ENCODE measurements around a stretch of chr17.

DNA sequence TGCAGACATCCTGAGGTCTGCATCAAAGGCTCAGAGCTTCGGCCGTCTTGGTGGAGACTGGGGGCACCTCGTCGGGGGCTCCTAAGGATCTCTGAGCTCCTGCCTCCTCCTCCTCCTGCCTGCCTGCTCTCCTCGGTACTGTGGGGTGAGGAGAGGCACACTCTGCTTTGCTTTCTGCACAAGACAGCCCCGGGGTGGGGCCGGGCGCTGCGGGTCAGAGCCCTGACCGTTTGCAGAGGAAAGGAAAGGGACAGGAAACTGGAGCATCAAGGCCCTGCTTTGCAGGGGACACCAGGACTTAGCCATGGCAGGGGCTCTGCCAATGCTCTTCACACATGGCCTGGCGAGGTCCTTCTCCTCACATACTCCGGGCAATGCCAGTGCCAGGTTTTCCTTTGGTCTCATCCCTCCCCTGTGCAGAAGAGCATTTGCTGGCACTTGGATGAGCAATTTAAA is 23.7 kb upstream of the DOC2B start:
- RAMPAGE, long total RNA: no peak
- RRBS: no CpG with 5 or more reads among the region's 12 CpGs
PRO-cap:
- standard: no peak
- CoPRO, capped RNA only, 2 experiments: no peak in any of the 2 experiments
- CoPRO, capped and uncapped RNA, 2 experiments: no peak in any of the 2 experiments
- CoPRO, uncapped RNA only, 2 experiments: no peak in any of the 2 experiments
CAGE:
- cytosol, long polyA plus RNA: no peak
- long polyA plus RNA: no peak
- nucleolus, long total RNA: no peak
- nucleus, long polyA plus RNA: no peak

GRCh38 chr17:207039-207466 is 25.6 kb upstream of the DOC2B start:
- RAMPAGE, long total RNA: no peak
- RRBS: no CpG with 5 or more reads among the region's 29 CpGs
PRO-cap:
- standard: no peak
- CoPRO, capped RNA only, 2 experiments: no peak in any of the 2 experiments
- CoPRO, capped and uncapped RNA, 2 experiments: no peak in any of the 2 experiments
- CoPRO, uncapped RNA only, 2 experiments: no peak in any of the 2 experiments
CAGE:
- cytosol, long polyA plus RNA: no peak
- long polyA plus RNA: no peak
- nucleolus, long total RNA: no peak
- nucleus, long polyA plus RNA: no peak

- RAMPAGE, long total RNA: no peak
- RRBS: no CpG with 5 or more reads among the region's 47 CpGs
PRO-cap:
- standard: no peak
- CoPRO, capped RNA only, 2 experiments: no peak in any of the 2 experiments
- CoPRO, capped and uncapped RNA, 2 experiments: no peak in any of the 2 experiments
- CoPRO, uncapped RNA only, 2 experiments: no peak in any of the 2 experiments
CAGE:
- cytosol, long polyA plus RNA: no peak
- long polyA plus RNA: no peak
- nucleolus, long total RNA: no peak
- nucleus, long polyA plus RNA: no peak
Measured at GRCh38 chr17:234136-235379, 53.1 kb upstream of the DOC2B start.

DNA sequence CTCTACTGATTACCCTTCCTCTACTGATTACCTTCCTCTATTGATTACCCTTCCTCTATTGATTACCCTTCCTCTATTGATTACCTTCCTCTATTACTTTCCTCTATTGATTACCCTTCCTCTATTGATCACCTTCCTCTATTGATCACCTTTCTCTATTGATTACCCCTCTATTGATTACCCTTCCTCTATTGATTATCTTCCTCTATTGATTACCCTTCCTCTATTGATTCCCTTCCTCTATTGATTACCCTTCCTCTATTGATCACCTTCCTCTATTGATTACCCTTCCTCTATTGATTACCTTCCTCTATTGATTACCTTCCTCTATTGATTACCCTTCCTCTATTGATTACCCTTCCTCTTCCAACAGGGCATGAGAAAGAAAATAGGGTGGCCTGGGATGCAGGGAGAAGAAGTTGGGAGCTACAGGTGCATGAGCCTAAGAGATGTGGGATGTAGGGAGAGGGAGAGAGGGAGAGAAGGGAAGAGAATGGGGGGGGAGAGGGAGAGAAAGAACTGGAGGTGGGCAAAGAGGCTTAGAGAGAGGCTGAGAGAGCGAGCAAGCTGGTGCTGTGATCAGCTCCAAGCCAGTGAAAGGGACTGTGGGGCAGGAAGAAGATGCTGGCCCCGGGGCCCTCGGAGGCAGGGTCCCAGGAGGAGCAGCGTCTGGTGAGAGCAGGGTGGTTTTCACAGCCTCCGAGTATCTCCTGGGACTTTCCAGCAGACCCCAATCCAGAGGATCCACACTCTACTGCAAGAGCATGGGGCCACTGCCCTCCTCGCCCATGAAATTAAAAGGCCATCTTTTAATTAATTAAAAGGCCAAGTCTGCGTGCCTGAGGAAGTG is 62.7 kb upstream of the DOC2B start:
- RAMPAGE, long total RNA: no peak
- RRBS: no CpG with 5 or more reads among the region's 7 CpGs
PRO-cap:
- standard: no peak
- CoPRO, capped RNA only, 2 experiments: no peak in any of the 2 experiments
- CoPRO, capped and uncapped RNA, 2 experiments: no peak in any of the 2 experiments
- CoPRO, uncapped RNA only, 2 experiments: no peak in any of the 2 experiments
CAGE:
- cytosol, long polyA plus RNA: no peak
- long polyA plus RNA: no peak
- nucleolus, long total RNA: no peak
- nucleus, long polyA plus RNA: no peak

DNA sequence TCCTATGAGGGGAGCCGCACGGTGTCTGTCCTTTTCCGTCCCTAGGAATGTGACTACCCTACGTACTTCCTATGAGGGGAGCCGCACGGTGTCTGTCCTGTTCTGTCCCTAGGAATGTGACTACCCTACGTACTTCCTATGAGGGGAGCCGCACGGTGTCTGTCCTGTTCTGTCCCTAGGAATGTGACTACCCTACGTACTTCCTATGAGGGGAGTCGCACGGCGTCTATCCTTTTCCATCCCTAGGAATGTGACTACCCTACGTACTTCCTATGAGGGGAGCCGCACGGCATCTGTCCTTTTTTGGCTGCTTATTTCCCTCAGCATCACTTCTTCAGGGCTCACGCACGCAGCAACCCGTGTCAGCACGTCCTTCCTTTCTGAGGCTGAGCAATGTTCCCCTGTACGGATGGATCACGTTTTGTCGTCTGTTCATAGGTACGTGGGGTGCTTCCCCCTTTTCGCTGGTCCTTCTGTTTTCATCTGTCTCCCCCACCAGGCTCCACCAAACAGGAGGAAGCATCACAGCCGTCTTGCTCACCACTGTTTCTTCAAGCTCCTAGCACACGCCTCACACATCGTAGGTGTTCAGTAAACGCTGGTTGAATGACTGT is 76.4 kb upstream of the DOC2B start:
- RAMPAGE, long total RNA: no peak
- RRBS: no CpG with 5 or more reads among the region's 29 CpGs
PRO-cap:
- standard: no peak
- CoPRO, capped RNA only, 2 experiments: no peak in any of the 2 experiments
- CoPRO, capped and uncapped RNA, 2 experiments: no peak in any of the 2 experiments
- CoPRO, uncapped RNA only, 2 experiments: no peak in any of the 2 experiments
CAGE:
- cytosol, long polyA plus RNA: no peak
- long polyA plus RNA: no peak
- nucleolus, long total RNA: no peak
- nucleus, long polyA plus RNA: no peak

DNA sequence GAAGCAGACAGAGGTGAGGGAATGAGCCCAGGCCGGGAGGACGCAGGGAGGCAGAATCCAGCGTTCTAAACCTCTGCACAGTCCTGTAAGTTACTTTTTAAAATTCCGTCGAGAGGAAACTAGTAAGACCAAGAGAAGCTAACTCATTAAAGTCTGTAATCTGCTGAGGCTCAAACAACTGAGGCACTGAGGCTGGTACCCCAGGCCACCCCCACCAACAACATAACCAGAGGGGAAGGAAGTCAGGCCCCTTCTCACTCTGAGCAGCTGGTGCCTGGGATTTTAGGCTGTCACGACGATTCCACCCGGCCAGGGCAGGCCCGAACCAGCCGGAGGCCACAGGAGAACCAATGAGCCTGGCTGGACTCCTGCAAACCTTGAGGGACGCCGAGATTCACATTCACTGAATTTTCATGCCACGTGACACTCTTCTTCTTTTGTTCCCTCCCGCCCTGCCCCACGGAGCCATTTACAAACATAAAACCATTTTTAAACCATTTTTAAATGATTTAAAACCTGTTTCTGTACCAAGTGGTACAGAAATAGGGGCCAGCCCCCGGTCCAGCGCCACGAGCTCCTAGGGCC is 48.2 kb downstream of the RPH3AL start:
- RAMPAGE, long total RNA: no peak
- RRBS: no CpG with 5 or more reads among the region's 18 CpGs
PRO-cap:
- standard: no peak
- CoPRO, capped RNA only, 2 experiments: no peak in any of the 2 experiments
- CoPRO, capped and uncapped RNA, 2 experiments: no peak in any of the 2 experiments
- CoPRO, uncapped RNA only, 2 experiments: no peak in any of the 2 experiments
CAGE:
- cytosol, long polyA plus RNA: no peak
- long polyA plus RNA: no peak
- nucleolus, long total RNA: no peak
- nucleus, long polyA plus RNA: no peak

GRCh38 chr17:332950-333213 is 19.7 kb downstream of the RPH3AL start:
- RAMPAGE, long total RNA: no peak
- RRBS: 18% methylated on average over 1 of the region's 11 CpGs
PRO-cap:
- standard: no peak
- CoPRO, capped RNA only, 2 experiments: no peak in any of the 2 experiments
- CoPRO, capped and uncapped RNA, 2 experiments: no peak in any of the 2 experiments
- CoPRO, uncapped RNA only, 2 experiments: no peak in any of the 2 experiments
CAGE:
- cytosol, long polyA plus RNA: no peak
- long polyA plus RNA: no peak
- nucleolus, long total RNA: no peak
- nucleus, long polyA plus RNA: no peak

- RAMPAGE, long total RNA: no peak
- RRBS: no CpG with 5 or more reads among the region's 4 CpGs
PRO-cap:
- standard: no peak
- CoPRO, capped RNA only, 2 experiments: no peak in any of the 2 experiments
- CoPRO, capped and uncapped RNA, 2 experiments: no peak in any of the 2 experiments
- CoPRO, uncapped RNA only, 2 experiments: no peak in any of the 2 experiments
CAGE:
- cytosol, long polyA plus RNA: no peak
- long polyA plus RNA: no peak
- nucleolus, long total RNA: no peak
- nucleus, long polyA plus RNA: no peak
Measured at GRCh38 chr17:349751-350157, 2.9 kb downstream of the RPH3AL start.

DNA sequence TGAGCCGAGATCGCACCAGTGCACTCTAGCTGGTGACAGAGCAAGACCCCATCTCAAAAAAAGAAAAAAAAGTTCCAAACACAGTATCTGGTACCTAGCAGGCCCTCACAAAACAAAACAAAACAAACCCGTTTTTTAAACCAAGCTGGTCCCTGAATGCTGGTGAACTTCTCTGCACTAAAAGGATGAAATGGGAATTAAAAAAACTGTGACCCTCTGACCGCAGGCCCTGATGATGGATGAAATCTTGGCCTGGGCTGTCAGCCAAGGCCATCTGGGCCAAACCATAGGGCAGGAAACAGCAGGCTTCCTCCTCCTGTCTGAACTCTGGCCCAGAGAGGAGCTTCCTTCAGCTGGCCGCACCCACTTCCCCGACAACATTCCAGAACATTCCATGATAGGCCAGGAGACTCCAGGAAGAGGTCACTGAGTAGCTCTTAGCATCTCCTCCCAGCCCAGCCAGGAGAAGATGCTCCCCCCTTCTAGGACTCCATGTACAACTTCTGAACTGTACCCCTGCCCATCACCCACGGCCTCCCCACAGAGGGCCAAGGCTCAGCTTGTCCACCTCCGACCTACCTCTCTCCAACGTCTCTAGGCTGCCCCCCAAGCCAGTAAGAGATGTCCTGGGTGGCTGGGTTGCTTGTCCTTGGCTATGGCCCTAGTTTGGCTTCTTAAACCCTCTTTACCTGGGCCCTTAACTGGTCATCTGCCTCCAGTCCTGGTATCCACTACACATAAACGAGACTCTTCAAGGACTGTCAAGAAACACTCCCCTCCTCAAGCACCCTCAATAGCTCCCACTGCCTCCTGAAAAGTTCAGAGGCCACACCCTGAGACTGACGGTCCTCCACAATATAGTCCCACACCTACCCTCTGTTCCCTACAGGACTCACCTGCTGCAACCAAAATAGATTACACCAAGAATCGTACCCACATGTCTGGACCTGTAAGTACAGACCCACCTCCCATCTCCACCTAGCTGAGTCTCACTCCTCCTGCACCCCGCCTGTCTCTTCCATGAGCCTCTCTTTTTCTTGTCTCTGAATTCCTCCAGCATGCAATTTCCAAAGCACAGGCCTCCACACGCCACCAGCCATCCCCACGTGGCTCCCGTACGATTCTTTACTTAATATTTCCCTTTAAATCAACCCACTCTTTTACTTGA is 1.7 kb downstream of the RPH3AL start:
- RAMPAGE, long total RNA: no peak
- RRBS: no CpG with 5 or more reads among the region's 17 CpGs
PRO-cap:
- standard: no peak
- CoPRO, capped RNA only, 2 experiments: no peak in any of the 2 experiments
- CoPRO, capped and uncapped RNA, 2 experiments: no peak in any of the 2 experiments
- CoPRO, uncapped RNA only, 2 experiments: no peak in any of the 2 experiments
CAGE:
- cytosol, long polyA plus RNA: no peak
- long polyA plus RNA: no peak
- nucleolus, long total RNA: no peak
- nucleus, long polyA plus RNA: no peak

- RAMPAGE, long total RNA: no peak
- RRBS: no CpG with 5 or more reads among the region's 47 CpGs
PRO-cap:
- standard: no peak
- CoPRO, capped RNA only, 2 experiments: no peak in any of the 2 experiments
- CoPRO, capped and uncapped RNA, 2 experiments: no peak in any of the 2 experiments
- CoPRO, uncapped RNA only, 2 experiments: no peak in any of the 2 experiments
CAGE:
- cytosol, long polyA plus RNA: no peak
- long polyA plus RNA: no peak
- nucleolus, long total RNA: no peak
- nucleus, long polyA plus RNA: no peak
Measured at GRCh38 chr17:385258-385717, 24.8 kb upstream of the C17orf97 start.

GRCh38 chr17:549216-549942 is 139.3 kb downstream of the C17orf97 start:
- RAMPAGE, long total RNA: no peak
- RRBS: no CpG with 5 or more reads among the region's 15 CpGs
PRO-cap:
- standard: no peak
- CoPRO, capped RNA only, 2 experiments: no peak in any of the 2 experiments
- CoPRO, capped and uncapped RNA, 2 experiments: no peak in any of the 2 experiments
- CoPRO, uncapped RNA only, 2 experiments: no peak in any of the 2 experiments
CAGE:
- cytosol, long polyA plus RNA: no peak
- long polyA plus RNA: no peak
- nucleolus, long total RNA: no peak
- nucleus, long polyA plus RNA: no peak

DNA sequence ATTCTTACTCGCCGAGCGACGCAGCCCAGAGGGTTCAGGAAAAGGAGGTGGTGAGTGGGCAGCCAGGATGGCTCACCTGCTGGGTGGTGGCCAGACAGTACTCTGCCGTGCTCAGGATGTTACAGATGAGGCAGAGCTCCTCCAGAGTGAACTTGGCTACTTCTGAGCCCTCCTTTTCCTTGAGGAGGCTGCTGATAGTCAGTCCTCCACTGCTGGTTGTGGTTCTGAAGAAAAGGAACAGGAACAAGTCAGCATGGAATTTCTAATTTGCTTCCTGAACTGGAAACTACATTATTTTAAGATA is 150.2 kb downstream of the C17orf97 start:
- RAMPAGE, long total RNA: no peak
- RRBS: no CpG with 5 or more reads among the region's 5 CpGs
PRO-cap:
- standard: no peak
- CoPRO, capped RNA only, 2 experiments: no peak in any of the 2 experiments
- CoPRO, capped and uncapped RNA, 2 experiments: no peak in any of the 2 experiments
- CoPRO, uncapped RNA only, 2 experiments: no peak in any of the 2 experiments
CAGE:
- cytosol, long polyA plus RNA: no peak
- long polyA plus RNA: no peak
- nucleolus, long total RNA: no peak
- nucleus, long polyA plus RNA: no peak

DNA sequence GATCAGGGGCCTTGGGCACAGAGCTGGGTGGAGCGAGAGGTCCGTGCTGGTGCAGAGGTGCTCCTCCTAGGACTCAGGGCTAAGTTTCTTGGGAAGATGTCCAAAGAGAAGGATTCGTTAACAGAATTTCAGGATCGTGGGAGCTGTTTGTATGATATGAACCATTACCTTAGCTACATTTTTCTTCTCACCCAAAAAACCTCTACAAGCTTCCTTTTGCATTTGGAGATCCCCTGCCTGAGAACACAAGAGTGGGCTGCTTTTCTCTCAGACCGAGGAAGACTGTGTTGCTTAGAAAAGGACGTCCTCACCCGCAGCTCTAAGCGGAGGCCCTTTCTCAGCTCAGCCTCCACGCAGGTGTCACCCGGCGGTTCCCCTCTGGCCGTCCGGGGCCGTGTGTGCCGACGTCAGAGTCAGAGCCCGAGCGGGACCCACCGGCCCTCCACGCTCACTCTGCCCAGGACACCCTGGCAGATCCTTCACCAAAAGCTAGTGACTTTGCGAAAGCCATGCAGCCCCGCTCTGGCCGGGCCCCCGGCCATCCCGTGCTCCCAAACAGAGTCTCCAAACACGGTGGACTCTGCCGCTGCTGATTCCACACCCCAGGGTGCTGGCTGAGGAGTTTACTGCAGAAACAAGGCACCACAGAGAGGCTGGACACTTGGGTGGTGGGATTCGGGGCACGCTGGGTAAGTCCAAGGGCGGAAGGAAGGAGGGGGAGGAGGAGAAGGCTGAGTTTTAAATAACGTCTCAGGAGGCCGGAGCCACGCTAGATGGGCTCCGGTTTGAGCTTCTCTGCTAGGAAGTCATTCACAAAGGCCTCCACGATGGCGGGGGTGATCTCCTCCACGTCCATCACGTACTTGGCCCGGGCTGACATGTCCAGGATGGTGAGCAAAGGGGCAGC is 18.3 kb downstream of the MRM3 start:
- RAMPAGE, long total RNA: no peak
- RRBS: 18% methylated on average over 15 of the region's 39 CpGs
PRO-cap:
- standard: no peak
- CoPRO, capped RNA only, 2 experiments: no peak in any of the 2 experiments
- CoPRO, capped and uncapped RNA, 2 experiments: no peak in any of the 2 experiments
- CoPRO, uncapped RNA only, 2 experiments: no peak in any of the 2 experiments
CAGE:
- cytosol, long polyA plus RNA: no peak
- long polyA plus RNA: no peak
- nucleolus, long total RNA: no peak
- nucleus, long polyA plus RNA: no peak

- RAMPAGE, long total RNA: no peak
- RRBS: no CpG with 5 or more reads among the region's 14 CpGs
PRO-cap:
- standard: no peak
- CoPRO, capped RNA only, 2 experiments: no peak in any of the 2 experiments
- CoPRO, capped and uncapped RNA, 2 experiments: no peak in any of the 2 experiments
- CoPRO, uncapped RNA only, 2 experiments: no peak in any of the 2 experiments
CAGE:
- cytosol, long polyA plus RNA: no peak
- long polyA plus RNA: no peak
- nucleolus, long total RNA: no peak
- nucleus, long polyA plus RNA: no peak
Measured at GRCh38 chr17:823478-824091, 41.4 kb downstream of the MRM3 start.

DNA sequence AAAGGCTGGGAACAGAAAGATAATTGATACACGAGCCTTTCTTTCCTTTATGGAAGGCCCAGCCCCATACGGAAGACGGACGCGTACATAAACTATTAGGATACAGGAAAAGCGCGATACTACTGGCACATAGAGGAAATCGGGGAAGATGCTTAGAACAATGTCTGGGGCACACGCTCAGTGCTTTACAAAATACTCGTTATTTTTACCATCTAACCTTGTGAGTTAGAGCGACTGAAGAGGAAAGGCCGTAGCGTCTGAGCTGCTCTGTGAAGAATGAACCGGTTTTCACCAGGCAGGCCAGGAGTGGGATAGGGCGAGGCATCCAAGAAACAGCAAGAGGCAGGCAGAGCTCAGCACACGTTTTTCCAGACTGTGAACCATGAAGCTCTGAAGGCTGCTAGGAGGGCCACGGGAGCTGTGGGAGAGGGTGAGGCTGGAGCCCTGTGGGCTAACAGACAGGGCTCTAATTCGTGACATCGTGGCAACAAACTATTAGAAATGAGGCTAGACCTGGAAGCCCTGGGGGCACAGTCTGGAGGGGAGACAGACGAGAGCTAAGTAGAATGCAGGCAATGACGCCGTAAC is 95.5 kb downstream of the MRM3 start:
- RAMPAGE, long total RNA: no peak
- RRBS: no CpG with 5 or more reads among the region's 22 CpGs
PRO-cap:
- standard: no peak
- CoPRO, capped RNA only, 2 experiments: no peak in any of the 2 experiments
- CoPRO, capped and uncapped RNA, 2 experiments: no peak in any of the 2 experiments
- CoPRO, uncapped RNA only, 2 experiments: no peak in any of the 2 experiments
CAGE:
- cytosol, long polyA plus RNA: no peak
- long polyA plus RNA: no peak
- nucleolus, long total RNA: no peak
- nucleus, long polyA plus RNA: no peak

GRCh38 chr17:910028-910247 is 69.6 kb downstream of the NXN start:
- RAMPAGE, long total RNA: no peak
- RRBS: no CpG with 5 or more reads among the region's 5 CpGs
PRO-cap:
- standard: no peak
- CoPRO, capped RNA only, 2 experiments: no peak in any of the 2 experiments
- CoPRO, capped and uncapped RNA, 2 experiments: no peak in any of the 2 experiments
- CoPRO, uncapped RNA only, 2 experiments: no peak in any of the 2 experiments
CAGE:
- cytosol, long polyA plus RNA: no peak
- long polyA plus RNA: no peak
- nucleolus, long total RNA: no peak
- nucleus, long polyA plus RNA: no peak

DNA sequence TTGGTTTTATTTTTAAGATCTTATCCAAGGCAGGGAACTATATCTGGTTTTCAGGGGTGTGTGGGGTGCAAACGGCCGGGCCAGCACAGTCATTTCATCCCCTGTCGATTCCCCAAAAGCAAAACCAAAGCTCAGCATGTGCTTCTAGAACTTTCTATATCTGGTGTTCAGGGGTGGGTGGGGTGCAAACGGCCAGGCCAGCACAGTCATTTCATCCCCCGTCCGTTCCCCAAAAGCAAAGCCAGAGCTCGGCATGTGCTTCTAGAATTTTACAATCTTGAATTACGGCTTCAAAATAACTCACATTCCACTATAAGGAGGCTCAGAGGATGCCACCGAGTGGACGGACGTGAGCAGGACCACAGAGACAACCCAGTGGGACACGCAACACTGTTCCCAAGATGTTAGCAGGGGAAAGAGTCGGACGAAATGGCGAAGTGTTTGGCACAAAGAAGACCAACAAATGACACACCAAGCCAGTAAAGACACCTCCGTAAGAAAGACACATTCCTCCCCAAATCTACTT is 29.1 kb downstream of the NXN start:
- RAMPAGE, long total RNA: no peak
- RRBS: no CpG with 5 or more reads among the region's 16 CpGs
PRO-cap:
- standard: no peak
- CoPRO, capped RNA only, 2 experiments: no peak in any of the 2 experiments
- CoPRO, capped and uncapped RNA, 2 experiments: no peak in any of the 2 experiments
- CoPRO, uncapped RNA only, 2 experiments: no peak in any of the 2 experiments
CAGE:
- cytosol, long polyA plus RNA: no peak
- long polyA plus RNA: no peak
- nucleolus, long total RNA: no peak
- nucleus, long polyA plus RNA: no peak

- RAMPAGE, long total RNA: no peak
- RRBS: 10% methylated on average over 10 of the region's 42 CpGs
PRO-cap:
- standard: no peak
- CoPRO, capped RNA only, 2 experiments: no peak in any of the 2 experiments
- CoPRO, capped and uncapped RNA, 2 experiments: no peak in any of the 2 experiments
- CoPRO, uncapped RNA only, 2 experiments: no peak in any of the 2 experiments
CAGE:
- cytosol, long polyA plus RNA: no peak
- long polyA plus RNA: no peak
- nucleolus, long total RNA: no peak
- nucleus, long polyA plus RNA: no peak
Measured at GRCh38 chr17:978750-979142, 830 bp downstream of the NXN start.